Choroid plexus epithelial cell (primary cell): ENCODE measurements around a stretch of chr11.

DNA sequence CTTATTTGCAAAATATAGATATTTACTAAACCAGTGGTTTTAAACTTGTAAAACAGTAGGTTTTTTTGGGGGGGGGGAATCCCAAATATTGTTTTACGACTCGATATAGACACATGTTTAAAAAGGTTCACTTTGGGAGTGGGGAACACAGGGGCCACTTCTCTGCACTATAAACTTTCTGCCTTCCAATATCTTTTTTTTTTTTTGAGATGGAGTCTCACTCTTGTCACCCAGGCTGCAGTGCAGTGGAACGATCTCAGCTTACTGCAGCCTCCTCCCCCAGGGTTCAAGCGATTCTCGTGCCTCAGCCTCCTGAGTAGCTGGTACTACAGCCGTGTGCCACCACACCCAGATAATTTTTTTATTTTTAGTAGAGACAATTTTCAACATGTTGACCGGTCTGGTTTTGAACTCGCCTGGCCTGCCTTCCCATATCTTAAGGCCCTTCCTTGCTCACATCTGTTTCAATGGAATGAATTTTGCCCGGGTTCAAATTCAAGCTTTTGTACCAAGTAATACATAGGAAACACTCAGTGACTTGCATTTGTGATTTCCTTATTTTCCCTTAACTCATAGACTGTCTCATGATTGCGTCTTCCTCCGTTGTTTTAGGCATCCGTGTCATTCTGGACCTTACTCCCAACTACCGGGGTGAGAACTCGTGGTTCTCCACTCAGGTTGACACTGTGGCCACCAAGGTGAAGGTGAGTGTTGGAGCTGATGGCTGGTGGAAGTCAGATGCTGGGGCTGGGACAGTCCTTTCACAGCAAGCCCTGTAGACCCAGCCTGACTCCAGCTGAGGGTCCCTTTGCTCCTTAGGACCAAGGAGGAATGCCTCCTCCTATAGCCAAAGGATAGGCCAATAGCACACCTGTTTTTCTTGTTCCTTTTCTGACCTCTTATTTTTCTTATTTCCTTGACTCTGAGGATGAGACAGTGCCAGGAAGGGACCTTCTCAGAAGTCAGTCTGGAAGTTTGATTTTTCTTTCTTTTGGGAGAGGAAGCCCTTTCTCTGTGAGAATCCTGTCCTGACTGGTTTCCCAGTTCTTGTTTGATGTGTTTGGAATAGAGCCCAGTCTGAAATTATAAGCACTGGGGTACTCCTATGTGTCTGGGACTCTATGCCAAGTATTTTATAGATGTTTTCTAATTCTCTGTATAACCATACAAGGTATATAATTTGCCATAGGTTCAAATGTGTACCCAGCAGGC lies 2.0 kb downstream of the SLC3A2 start:
- RRBS: 48% methylated on average over 3 of the region's 14 CpGs

GRCh38 chr11:63242266-63243073 lies 929 bp downstream of the SLC22A25 start:
- RRBS: no CpG with 5 or more reads among the region's 7 CpGs

DNA sequence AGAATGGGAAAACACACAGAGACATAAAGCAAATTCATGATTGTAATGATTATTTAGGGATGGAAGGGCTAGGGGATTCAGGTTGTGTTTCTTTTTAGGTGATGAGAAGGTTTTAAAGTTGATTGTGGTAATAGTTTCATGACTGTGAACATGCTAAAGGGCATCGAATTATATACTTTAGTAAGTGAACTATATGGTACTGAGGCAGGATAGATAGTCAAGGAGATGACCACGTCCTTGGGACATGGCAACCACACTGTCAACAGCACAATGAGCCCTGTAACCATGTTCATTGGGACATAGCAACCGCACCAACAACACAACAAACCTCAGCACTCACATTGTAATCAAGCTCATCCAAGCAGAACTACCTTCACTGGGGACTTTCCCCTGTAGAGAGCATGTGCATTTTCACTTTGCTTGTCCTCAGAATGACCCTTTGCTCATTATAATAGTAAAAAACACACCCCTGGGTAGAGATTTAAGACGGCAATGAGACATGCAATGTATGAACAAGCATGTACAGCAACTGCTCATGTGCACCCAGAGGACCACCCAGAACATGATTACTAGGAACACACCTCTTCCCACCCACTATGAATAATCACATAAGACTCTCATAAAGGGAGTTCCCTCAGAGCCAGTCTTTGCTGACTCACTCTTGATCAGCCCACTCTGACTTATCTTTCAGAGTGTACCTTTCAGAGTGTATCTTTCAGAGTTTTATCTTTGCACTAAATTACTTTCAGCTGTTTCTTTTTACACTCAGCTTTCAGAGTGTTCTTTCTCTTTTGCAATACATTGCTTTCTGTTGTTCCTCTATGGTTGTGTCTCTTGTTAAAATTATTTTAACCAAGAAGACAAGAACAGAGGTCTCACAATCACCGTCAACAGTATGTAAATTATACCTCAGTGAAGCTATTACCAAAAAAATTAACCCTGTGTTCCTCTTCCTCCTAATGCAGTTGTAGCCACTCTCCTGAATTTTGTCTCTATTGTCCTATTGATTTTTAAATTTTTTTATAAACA lies 4.0 kb upstream of the PLAAT2 start:
- RRBS: no CpG with 5 or more reads among the region's 5 CpGs

DNA sequence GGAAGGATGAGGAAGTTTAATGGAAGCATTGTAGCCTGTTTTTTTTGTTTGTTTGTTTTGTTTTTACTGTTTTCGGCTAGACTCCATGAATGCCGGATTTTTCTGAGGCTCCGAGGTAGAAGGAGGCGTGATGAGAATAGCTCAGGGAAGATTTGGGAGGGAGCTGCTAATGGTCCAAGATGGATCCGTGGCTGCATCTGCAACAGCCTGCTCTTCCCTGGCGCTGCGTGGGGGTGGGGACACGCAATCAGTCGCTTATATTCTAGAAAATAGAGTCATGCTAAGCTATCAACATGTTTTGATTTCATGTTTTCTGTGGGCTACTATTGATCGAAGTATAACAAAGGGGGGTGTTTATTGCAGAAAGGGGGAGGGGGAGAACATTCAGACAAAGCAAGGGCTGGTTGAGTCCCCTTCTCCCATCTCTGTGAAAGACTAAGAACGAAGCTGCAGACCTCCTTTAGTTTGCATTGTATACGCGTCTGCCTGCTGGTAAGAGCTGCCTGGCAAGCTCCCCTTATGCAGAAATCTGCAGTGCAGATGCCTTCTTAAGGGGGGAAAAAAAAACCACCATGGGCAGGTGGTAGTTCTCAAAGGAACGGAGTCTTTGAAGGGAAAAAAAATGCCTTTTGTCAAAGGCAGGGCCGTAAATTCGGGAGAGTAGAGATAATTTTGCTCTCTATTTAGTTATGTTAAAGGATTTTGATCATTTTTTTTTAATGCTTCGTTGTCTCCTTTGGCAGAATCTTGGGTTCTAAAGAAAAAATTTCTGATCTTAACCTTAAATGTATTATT lies 1.2 kb downstream of the RTN3 start:
- RRBS: no CpG with 5 or more reads among the region's 17 CpGs

GRCh38 chr11:63762692-63763357 lies 5.8 kb downstream of the ZFTA start:
- RRBS: 37% methylated on average over 43 of the region's 72 CpGs

DNA sequence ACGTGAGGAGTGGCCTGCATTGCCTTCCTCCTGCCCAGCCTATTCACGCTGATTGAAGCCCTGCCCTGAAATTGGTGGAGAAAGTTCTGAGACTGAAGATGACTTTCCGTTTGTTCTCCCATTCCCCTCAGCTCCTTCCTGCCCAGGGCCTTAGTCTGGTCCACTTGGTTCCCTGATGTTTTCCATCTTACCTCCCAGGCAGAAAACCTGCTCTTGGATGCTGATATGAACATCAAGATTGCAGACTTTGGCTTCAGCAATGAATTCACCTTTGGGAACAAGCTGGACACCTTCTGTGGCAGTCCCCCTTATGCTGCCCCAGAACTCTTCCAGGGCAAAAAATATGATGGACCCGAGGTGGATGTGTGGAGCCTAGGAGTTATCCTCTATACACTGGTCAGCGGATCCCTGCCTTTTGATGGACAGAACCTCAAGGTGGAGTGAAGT lies 17.3 kb downstream of the RCOR2 start:
- RRBS: no CpG with 5 or more reads among the region's 5 CpGs

DNA sequence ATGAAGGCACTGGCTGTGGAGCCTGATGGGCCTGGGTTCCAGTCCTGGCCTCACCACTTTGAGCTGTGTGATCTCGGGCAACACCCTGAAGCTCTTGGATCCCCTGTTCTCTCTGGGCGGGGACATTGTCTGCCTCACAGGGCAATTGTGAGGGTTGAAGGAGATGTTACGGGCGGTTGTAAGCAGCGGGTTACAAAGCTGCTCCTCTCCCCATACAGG lies 4.8 kb downstream of the OTUB1 start:
- RRBS: no CpG with 5 or more reads among the region's 5 CpGs

- RRBS: 50% methylated on average over 2 of the region's 11 CpGs
Measured at GRCh38 chr11:63997523-63998109, 11.4 kb downstream of the OTUB1 start.

GRCh38 chr11:64000487-64001180 lies 14.4 kb downstream of the OTUB1 start:
- RRBS: 3% methylated on average over 27 of the region's 72 CpGs

DNA sequence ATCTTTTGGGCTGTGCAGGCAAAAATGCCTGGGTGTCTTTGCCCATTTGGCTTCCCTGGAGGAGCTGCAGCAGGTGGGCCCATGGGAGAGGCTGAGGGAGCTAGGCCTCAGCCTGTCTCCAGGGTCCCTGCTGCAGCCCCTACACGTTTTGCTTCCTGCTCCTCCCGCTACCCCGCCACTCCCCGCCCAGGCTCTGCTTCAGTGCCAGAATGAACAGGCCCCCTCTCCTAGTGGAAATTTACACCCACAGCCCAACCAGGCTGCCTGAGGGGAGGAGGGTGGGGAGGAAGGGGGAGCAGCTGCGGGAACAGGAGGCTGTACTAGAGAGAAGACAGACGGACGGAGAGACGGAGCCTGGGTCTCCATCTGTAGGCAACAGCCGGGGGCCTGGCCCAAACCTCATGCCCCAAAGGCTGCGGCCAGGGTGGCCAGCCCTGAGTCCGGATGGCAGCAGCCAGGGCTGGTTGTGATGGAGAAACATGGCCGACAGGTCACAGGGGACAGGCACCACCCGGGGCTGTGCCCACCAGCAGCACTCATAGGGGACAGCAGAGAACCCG lies 20.5 kb downstream of the FLRT1 start:
- RRBS: 69% methylated on average over 5 of the region's 14 CpGs

DNA sequence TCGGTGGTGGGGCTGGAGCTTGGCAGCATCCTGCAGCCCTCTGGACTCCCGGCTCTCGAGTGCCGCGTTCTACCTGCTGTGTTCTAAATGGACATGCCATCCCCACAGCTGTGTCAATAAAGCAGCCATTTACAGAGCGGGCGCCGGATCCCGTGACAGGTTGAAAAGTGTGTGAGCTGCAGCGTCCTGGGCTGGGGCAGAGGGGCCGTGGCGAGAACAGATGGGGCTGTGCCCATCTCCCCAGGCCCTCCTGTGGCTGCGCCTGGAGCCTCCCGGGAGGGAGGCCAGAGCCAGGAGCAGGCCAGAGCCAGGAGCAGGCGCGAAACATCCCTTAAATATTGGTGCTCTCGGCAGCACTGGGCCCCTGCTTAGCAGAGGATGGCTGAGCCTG lies 46.1 kb downstream of the FLRT1 start:
- RRBS: 84% methylated on average over 7 of the region's 17 CpGs

DNA sequence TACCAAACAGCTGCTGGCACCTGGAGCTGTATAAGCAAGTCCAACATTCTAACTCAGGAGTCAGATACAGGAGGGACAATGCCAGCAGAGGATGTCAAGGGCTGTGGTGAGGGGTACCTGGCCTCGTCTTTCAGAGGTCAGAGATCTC lies 3.2 kb upstream of the ENSG00000286264 start:
- RRBS: no CpG with 5 or more reads among the region's 1 CpG

DNA sequence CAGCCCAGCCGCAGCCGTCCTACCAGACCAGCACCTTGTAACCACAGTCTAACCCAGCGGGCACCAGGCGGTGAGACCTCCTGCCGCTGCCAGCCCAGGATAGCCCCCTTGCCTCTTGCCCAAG lies 861 bp downstream of the PPP1R14B start:
- RRBS: no CpG with 5 or more reads among the region's 5 CpGs

GRCh38 chr11:64252122-64253174 lies 1.1 kb downstream of the PLCB3 start:
- RRBS: 2% methylated on average over 10 of the region's 21 CpGs

DNA sequence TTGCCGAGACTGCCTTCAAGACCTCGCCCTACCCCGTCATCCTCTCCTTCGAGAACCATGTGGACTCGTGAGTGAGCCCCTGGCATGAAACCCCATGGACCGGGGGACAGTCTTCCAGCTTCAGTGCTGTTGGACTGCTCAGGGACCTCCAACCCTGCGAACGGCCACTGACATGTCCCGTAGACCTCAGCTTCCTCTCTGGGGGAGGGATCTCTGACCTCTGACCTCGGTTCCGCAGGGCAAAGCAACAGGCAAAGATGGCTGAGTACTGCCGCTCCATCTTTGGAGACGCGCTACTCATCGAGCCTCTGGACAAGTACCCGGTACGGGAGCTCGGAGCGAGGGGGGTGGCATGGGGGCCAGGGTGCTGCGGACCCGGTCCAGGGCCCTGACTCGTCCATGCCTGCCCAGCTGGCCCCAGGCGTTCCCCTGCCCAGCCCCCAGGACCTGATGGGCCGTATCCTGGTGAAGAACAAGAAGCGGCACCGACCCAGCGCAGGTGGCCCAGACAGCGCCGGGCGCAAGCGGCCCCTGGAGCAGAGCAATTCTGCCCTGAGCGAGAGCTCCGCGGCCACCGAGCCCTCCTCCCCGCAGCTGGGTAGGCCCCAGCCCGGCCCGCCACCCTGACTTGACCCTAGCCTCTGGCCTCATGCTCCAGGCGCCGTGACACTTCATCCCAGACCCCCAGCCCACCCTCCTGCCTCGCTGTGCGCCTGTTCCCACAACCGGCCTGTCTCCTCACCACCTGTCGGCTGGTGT lies 7.5 kb downstream of the PLCB3 start:
- RRBS: 92% methylated on average over 10 of the region's 44 CpGs

GRCh38 chr11:64271310-64271966 lies 13.0 kb downstream of the BAD start:
- RRBS: 1% methylated on average over 5 of the region's 36 CpGs

DNA sequence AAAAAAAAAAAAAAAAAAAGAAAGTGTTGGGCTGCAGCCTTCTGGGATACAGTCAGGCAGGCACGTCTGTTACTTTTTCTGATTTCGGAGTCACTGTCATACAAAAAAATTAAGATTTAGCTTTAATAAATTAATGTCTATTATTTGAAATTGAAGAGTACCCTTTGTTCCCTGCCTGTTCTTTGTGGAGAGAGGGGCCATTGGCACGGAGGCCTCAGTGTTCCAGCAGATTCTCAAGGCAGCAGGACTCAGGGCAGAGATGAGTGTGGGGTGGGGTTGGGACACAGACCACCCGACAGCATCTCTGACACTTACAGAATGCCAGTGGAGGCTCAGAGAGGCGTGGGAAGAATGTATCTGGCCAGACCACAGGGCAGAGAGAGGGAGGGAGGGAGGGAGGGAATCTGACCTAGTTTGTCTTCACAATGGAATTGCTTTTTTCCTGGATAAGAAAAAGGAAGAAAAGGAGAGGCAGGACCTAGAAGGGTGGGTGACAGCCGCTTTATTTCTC lies 3.5 kb downstream of the KCNK4 start:
- RRBS: no CpG with 5 or more reads among the region's 6 CpGs

GRCh38 chr11:64318357-64318563 lies 339 bp downstream of the PRDX5 start:
- RRBS: 1% methylated on average over 7 of the region's 13 CpGs

- RRBS: no CpG with 5 or more reads among the region's 12 CpGs
Measured at GRCh38 chr11:64499625-64500137, 56.1 kb upstream of the SLC22A11 start.

GRCh38 chr11:64642469-64642898 lies 51.5 kb downstream of the SLC22A12 start:
- RRBS: 2% methylated on average over 14 of the region's 47 CpGs